SK-MEL-5 (cell line): ENCODE data around the gene KLF16.

GRCh38 chr19:1380435-1381118 is 3.1 kb upstream of the NDUFS7 start:
RAMPAGE:
- cytosol, long total RNA: no peak
- long total RNA: no peak
- nucleus, long total RNA: no peak

RAMPAGE:
- cytosol, long total RNA: no peak
- long total RNA: no peak
- nucleus, long total RNA: no peak
These were observed 9.7 kb downstream of the DAZAP1 start for GRCh38 chr19:1416882-1417777.

GRCh38 chr19:1445566-1446698 is 4.0 kb upstream of the APC2 start:
RAMPAGE:
- cytosol, long total RNA: no peak
- long total RNA: no peak
- nucleus, long total RNA: no peak

DNA sequence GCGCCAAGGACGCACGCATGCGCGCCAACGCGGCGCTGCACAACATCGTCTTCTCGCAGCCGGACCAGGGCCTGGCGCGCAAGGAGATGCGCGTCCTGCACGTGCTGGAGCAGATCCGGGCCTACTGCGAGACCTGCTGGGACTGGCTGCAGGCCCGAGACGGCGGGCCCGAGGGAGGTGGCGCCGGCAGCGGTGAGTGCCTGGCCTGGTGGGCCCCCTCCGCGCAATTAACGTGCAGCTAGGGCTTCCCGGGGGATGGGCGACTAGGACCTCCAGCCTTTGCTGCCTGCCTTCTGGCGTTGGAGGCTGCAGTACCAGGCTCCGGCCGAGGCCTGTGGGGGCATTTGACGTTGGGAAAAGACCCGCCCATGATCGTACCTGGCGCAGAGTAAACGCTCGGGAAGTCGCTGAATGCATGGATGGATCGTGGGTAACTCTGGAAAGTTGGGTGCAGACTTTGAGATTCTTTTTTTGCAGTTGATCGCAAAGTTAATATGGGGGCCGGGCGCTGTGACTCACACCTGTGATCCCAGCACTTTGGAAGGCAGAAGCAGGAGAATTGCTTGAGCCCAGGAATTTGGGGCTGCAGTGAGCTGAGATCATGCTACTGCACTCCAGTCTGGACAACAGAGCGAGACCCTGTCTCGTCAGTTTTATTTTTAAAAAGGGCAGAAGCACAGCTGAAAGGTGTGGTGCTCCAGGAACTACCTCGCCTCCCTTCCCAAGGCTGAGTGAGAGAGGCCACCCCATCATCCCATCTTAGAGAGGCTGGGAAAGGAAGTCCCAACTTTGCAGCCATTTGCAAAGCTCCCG is 7.3 kb downstream of the APC2 start:
RAMPAGE:
- cytosol, long total RNA: no peak
- long total RNA: no peak
- nucleus, long total RNA: no peak

DNA sequence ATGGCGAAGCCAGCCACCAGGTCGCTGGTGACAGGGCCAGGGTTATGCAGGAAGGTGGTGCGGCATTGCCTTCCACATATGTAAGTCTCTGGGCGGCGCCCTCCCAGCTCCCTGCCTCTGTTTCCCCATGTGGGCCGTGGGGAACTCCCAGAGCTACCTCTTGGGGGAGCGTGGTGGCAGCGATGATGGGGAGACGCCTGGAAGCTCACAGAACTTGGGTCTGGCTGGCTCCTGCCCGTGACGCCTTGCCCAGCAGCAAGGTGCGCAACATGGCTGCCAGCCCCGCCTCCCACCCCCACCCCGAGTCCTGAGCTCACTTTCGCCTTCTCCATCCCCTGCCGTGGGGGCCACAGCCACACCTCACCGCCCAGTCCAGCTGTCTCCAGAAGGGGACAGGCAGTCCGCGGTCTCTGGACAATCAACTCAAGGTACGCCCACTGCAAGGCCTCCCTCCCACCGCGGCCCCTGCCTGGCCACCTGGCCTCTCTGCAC is 6.7 kb downstream of the C19orf25 start:
RAMPAGE:
- cytosol, long total RNA: no peak
- long total RNA: no peak
- nucleus, long total RNA: no peak

GRCh38 chr19:1816152-1816810 is 4.2 kb upstream of the ATP8B3 start:
RAMPAGE:
- cytosol, long total RNA: no peak
- long total RNA: no peak
- nucleus, long total RNA: no peak

DNA sequence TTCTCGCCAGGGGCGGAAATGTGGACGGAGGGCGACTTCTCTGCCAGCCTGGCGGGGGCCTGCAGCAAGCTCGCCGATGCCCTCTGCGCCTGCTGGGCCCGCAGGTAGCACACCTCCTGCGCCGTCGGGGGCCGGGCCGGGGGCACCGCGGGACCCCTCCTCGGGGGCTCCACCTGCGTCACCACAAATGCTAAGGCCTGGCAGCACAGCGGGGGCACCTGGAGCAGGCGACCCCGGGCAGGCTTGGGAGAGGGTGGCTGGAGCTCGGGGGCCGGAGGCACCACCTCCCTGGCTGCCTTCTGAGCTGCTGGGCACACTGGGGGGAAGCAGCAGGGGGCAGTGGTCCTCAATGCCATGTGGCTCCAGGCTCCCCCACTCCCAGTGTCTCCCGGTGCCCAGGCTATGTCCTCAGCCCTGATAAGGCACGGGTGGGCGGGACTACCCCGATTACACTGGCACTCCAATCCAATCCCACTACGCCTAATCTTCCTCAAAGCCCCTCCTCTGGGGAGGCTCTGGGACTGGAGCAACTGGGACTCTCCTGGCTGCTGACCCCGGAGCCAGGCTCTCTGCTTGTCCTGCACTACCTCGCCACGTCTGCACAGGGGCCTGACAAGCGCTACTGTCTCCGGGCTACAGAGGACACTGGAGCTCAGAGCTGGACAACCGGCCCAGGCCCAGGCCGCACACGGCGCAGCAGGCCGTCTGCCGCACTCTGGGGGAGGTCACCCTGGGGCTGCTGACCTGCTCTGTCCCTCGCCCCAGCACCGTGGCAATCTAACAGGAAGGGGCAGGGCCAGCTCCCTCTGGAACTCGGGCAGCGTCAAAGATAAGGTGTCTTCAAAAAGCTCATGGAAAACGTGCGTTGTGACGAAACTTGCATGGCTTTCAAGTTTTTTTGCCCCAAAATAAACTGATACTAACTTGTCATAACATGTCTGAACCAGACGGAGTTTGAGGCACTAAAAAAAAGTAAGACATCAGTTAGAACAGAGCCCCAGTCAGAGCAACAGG is 11.8 kb upstream of the ATP8B3 start:
RAMPAGE:
- cytosol, long total RNA: no peak
- long total RNA: no peak
- nucleus, long total RNA: no peak

GRCh38 chr19:1826594-1826864 is 14.5 kb upstream of the ATP8B3 start:
RAMPAGE:
- cytosol, long total RNA: no peak
- long total RNA: no peak
- nucleus, long total RNA: no peak

GRCh38 chr19:1862686-1863745 is at the start of gene KLF16:
TSS of gene KLF16 (minus strand) at chr19:1863579.
RAMPAGE:
- cytosol, long total RNA: no peak
- long total RNA: no peak
- nucleus, long total RNA: no peak

DNA sequence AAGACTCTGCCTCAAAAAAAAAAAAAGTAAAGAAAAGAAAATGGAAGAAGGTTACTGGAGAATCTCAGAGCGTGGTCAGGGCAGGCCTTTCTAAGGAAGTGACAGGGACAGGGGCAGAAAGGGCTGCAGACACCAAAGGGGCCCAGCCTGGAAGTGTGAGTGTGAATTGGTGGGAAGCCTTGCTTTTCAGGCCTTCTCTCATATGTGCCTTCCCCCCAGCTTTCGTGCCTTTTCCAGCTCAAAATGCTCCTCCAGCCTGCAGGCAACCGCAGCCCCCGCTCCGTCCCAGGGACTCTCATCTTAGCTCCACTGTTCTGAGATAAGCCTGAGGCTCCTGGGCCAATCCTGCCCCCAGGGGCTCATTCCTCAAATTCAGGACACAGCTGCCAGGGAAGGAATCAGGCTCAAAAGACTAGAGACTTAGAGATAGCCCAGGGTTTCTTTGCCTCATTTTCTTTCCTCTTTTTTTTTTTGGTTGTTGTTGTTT is 2.0 kb upstream of the ABHD17A start:
RAMPAGE:
- cytosol, long total RNA: no peak
- long total RNA: no peak
- nucleus, long total RNA: no peak

DNA sequence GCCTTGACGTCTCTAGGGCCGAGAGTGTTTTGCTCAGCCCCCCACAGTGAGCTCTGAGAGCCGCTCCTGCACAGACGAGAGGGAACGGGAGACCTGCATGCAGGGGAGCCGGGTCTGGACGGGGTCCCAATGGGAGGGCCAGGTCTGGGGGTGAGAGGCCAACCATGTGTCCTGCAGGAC is 1.9 kb downstream of the CSNK1G2 start:
RAMPAGE:
- cytosol, long total RNA: no peak
- long total RNA: no peak
- nucleus, long total RNA: no peak

DNA sequence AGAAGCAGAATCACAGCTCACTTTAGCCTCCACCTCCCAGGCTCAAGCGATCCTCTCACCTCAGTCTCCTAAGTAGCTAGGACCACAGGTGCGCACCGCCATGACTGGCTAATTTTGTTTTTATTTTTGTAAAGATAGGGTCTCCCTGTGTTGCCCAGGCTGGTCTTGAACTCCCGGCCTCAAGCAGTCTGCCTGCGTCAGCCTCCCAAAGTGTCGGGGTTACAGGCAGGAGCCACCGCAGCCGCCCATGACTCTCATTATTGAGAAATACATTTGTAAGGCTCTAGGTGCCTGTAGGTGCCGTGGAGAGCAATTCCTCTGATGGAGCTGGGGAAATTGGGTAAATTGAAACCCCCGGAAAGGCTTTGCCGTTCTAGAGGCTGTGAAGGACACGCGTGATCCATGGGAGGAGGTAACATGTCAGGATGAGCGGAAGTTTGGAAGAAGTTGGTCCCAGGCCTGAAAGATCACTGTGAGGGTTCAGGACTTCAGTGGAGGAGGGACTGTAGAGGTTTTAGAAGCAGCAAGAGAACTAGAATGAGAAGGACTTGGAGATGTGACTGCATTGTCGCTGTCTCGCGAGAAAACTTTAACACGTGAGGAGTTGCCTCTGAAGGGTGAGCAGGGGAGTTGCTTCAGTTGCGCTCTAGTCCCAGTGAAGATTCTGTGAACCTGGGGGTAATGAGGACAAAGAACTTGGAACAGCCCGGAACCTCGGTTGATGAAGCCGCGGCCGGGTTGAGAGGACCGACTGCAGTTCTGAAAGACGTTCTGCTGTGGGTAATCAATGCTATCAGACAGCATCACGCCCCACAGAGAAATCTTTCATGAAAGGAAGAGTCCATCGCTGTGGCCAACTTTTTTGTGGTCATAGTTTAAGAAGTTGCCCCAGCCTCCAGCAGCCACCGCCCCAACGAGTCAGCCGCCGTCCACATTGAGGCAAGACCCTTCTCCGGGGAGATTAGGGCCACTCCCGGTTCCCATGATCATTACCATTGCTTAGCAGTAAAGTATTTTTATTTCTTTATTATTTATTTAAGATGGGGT is 25.2 kb downstream of the CSNK1G2 start:
RAMPAGE:
- cytosol, long total RNA: no peak
- long total RNA: no peak
- nucleus, long total RNA: no peak

GRCh38 chr19:2021678-2022101 is 6.2 kb upstream of the BTBD2 start:
RAMPAGE:
- cytosol, long total RNA: no peak
- long total RNA: no peak
- nucleus, long total RNA: no peak

RAMPAGE:
- cytosol, long total RNA: no peak
- long total RNA: no peak
- nucleus, long total RNA: no peak
These were observed 7.0 kb downstream of the MOB3A start for GRCh38 chr19:2088771-2089795.

DNA sequence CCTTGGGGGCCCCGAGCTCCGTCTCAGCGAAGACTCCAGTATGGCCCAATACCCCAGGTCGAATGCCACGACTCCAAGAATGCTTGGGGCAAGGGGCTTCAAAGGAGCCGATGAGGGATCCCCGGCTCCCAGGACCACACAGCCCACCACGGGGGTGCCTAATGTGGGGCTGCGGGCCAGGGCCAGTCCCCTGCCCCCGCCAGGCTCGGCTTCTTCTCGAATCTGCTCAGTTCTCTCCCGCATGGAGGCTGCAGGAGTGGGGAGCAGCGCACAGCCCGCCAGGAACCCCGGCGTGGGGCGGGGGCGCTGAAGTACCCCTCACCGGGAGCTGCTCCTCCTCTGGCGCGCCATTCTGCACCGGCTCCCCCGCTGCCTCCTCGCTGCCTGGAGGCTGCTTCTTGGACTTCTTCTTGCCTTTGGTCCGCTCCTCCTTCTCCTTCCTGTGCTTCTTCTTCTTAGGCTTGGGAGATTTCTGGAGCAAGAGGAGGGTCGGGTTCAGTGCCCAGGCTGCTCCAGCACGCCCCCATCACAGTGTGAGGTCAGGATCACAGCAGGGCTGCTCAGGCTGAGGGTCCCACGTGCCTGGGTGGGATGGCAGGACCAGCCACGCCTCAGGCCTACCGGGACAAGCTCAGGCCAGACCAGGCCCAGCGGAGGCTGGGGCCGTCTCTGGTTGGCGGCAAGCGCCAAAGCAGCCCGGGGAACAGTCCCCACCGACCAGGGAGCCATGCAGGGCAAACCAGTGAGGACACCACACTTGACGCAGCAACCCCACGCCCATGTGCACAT is 14.8 kb downstream of the IZUMO4 start:
RAMPAGE:
- cytosol, long total RNA: no peak
- long total RNA: no peak
- nucleus, long total RNA: no peak

DNA sequence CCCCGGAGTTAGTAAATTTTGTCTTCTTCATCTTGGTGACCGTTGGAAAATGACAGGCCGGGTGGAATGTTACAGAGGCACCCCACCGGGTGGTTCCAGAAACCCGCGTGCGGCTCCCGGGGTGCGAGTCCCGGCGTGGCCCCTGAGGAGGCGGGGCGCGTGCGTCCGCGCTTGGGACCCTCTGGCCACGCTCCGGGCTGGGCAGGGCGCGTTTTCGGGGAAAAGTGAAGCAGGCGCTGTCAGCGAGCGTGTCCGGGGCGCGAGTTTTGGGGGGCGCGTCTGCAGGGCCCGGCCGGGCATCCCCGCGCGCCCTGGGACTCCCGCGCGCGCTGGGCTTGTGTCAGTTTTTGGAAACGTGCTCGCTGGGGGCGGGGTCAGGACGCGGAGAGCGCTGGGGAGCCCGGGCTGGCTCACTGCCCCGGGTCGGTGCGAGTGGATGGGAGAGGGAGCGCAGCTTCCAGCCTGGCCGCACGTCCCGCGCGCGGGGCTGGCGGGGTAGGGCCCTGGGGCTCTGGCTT is 1.3 kb downstream of the DOT1L start:
RAMPAGE:
- cytosol, long total RNA: no peak
- long total RNA: no peak
- nucleus, long total RNA: no peak

DNA sequence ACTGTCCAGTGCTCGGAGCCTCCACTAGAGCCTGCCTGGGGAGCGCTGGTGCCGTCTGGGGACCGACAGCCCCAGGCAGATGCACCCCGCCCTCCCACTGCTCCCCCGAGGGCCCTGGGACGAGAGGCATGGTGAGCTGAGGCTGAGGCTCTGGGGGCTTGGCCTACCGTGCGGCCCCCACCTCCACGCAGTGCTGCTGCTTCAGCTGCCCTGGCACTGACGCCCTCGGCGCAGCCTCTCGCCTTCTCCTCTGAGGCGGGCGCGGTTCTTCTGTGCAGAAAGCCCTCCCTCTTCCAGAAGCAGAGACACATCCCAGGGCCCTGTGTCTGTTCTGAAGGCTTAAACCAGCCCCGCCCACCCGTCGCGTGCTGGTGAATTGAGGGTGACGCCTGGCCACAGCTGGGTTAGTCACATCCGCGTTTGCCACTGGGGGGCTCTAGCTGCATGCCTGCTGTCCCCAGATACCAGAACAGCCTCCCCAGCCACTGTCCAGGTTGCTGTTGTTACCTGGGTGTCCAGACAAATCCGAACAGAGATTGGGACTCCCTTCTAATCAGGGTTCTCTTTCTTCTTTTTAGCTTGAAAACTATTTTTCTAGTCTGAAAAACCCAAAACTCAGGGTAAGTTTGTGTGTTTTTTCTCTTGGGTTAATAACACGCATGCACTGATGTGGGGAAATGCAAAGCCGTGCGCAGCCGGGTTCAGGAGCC is 27.6 kb downstream of the PLEKHJ1 start:
RAMPAGE:
- cytosol, long total RNA: no peak
- long total RNA: no peak
- nucleus, long total RNA: no peak

GRCh38 chr19:2210065-2210711 is 25.9 kb downstream of the PLEKHJ1 start:
RAMPAGE:
- cytosol, long total RNA: no peak
- long total RNA: no peak
- nucleus, long total RNA: no peak

DNA sequence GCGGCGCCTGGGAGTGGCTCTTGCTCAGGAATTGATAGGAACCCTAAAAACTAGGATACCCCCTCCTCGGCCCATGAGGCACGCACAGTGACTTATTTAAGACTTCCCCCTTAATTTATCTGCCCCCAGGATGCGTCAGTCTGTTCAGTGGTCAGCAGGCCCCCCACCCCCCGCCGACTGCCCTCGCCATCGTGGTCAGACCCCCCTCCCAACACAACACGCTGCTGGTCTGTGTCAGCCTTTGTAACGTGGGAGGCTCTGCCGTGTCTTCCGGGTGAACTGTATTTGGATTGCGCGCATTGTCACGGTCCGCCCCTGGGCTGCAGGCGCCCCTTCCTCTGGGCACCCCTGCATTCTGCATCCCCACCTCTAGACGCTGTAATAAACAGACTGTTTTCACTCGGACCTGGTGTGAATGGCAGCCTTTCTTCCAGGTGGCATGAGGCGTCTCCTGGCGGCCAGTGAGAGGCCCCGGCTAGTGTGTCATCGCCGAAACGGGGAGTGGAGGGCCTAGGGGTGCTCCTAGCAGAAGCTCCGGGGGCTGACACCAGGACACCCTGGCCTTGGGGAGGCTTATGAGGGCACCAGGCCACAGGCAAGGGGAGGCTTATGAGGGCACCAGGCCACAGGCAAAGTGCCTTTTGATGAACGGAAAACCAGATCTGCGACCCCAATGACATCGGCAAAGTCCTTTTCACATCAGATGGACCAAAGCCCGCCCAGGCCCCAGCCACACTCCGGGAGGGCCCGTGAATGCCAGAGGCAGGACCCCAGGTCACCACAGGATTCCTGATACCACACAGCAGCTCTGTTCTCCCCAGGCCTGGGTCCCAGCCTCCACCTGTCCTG is 3.7 kb downstream of the PLEKHJ1 start:
RAMPAGE:
- cytosol, long total RNA: no peak
- long total RNA: no peak
- nucleus, long total RNA: no peak

GRCh38 chr19:2233603-2234016 is 2.5 kb downstream of the PLEKHJ1 start:
RAMPAGE:
- cytosol, long total RNA: no peak
- long total RNA: no peak
- nucleus, long total RNA: no peak